Metastatic Lung Carcinoma in the Adrenal Gland (tissue), 1 donor: ENCODE data around the genes HNRNPAB and HNRNPH1.

DNA sequence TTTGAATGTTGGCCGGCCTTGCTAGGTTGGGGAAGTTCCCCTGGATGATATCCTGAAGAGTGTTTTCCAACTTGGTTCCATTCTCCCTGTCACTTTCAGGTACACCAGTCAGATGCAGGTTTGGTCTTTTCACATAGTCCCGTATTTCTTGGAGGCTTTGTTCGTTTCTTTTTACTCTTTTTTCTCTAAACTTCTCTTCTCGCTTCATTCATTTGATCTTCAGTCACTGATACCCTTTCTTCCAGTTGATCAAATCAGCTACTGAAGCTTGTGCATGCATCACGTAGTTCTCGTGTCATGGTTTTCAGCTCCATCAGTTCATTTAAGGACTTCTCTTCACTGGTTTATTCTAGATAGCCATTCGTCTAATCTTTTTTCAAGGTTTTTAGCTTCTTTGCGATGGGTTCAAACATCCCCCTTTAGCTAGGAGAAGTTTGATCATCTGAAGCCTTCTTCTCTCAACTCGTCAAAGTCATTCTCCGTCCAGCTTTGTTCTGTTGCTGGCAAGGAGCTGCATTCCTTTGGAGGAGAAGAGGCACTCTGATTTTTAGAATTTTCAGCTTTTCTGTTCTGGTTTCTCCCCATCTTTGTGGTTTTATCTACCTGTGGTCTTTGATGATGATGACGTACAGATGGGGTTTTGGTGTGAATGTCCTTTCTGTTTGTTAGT is 38.3 kb downstream of the B4GALT7 start:
- PRO-cap, result no peak

DNA sequence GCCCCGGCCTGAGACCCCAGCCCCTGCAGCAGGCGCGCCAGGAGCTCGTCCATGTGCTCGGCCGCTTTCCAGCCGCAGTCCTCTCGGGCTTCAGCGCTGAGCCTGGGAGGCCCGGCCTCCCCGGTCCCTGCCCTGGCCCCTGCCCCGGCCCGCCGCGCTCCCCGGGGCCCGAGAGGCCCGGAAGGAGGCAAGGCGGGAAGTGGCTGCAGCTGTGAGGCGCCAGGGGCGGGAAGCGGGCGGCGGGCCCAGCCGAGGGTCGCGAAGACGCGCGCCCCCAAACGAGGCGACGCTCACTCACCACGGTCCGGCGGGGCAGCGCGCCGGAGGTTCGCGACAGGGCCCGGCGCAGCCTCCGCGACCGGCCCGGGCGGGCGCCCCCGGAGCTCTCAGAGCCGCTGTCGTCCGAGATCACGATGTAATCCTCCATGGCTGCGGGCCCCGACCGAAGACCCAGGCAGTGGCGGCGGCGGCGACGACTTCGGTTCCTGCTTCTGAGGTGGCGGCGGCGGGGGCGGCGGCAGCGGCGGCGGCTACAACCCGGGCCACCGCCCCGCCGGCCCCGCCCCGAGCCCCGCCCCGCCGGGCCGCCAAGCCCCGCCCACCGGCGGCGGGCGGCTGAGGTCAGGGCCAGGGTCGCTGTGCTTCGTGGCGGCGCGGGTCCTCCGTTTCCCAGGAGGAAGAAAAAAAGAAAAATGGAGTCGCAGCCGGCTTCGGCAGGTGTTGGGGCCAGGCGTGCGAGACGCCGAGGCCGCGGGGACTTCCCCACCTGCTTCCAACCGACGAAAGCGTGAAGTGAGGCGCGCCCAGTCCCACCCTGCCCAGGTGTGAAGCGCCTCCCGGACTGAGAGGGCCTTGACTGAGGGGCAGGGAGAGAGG is 72.0 kb downstream of the B4GALT7 start:
- PRO-cap, result bidirectional peak, plus-strand start at position 590 of the sequence, minus-strand start at position 450 of the sequence

- PRO-cap, result no peak
Measured at GRCh38 chr5:177689034-177689428, 89.1 kb downstream of the B4GALT7 start.

DNA sequence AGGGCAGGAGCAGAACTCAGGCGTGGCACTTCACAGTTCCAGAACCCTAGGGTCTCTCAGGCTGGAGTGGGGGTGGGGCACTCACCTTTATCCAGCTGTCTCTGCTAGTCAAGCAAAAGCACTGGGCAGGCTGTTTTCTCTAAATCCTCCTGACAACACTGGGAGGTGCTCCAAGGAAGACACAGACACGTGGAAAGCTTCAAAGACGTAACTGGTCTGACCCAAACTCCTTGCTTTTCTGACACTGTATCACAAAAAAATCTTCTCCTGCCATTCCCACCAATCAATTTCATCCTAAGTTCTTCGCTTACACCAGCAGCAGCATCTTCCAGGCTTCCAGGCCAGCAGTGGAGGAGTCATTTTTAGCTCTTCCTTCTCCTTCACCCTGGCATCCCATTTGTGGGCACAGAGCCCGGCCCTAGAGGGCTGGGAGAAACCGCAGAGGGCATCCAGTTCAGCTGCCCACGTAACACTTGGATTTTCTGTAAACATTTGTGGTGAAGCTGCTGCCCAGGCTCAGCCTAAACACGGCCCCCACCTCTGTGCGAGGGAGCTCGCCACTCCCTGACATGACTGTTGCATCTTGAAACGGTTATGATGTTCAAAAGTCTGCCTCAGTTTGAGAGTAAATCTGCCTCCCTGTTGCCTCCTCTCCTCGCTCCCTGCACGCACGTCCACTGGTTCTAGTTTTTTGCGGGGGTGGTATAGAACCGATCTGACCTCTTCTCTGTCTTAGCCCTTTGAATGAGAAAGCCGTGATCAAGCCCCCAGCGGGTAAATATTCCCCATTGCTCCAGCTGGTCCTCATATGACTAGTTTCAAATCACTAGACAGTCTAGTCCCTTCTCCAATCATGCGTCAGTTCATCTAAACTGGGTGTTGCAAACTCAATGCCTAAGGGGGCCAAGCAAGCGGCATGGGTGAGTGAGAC is 35.1 kb upstream of the N4BP3 start:
- PRO-cap, result no peak

DNA sequence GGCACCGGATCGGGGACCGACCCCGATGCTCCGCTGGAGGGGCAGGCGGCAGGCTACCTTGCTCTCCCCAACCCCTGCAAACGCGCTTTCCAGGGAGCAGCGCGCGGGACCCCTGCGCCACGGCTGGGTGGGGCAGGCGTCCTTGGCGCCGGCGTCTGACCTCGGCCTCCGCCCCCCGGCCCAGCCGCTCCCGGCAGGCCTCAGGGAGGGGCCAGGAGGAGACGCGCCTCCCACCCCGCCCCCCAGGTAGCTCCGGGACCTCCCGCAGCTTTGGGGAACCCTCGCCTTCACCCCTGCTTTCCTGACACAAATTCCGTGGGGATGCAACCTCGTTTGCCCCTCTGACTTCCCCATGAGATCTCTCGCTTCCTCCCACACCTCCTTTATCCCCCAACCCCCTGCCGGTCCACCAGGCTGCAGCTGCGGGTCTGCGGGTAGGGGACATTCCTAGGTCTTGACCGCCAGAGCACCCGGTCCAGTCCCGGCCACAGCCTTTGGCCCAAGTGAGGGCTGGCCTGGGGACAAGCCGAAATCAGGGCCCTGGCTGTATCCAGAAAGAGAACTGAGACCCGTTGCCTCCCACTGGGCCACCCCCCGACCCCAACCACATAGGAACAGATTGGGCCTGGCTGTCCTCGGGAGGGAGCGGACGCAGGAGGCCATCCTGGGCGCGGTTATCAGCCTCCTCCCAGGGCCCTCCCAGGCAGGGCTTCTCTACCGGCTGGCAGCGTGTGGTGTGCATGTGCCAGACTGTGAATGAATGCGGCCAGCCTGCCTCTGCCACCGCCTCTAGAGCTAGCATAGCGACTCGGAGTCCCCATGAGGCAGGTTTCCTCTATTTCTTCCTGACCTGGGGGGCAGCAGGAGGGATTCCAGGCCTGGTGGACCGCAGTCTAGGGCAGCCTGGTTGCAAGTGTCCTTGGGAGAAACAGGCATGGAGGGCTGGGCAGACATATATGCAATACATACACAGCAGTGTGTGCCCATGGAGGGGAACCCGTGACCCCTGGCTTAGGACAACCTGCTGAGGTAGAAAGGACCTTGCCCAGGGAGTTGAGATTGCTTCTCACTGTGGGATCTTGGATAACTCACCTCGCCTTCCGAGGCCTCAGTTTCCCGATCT is 998 bp downstream of the N4BP3 start:
- PRO-cap, result unidirectional peak, minus-strand start at position 157 of the sequence; unidirectional peak, minus-strand start at position 762 of the sequence

DNA sequence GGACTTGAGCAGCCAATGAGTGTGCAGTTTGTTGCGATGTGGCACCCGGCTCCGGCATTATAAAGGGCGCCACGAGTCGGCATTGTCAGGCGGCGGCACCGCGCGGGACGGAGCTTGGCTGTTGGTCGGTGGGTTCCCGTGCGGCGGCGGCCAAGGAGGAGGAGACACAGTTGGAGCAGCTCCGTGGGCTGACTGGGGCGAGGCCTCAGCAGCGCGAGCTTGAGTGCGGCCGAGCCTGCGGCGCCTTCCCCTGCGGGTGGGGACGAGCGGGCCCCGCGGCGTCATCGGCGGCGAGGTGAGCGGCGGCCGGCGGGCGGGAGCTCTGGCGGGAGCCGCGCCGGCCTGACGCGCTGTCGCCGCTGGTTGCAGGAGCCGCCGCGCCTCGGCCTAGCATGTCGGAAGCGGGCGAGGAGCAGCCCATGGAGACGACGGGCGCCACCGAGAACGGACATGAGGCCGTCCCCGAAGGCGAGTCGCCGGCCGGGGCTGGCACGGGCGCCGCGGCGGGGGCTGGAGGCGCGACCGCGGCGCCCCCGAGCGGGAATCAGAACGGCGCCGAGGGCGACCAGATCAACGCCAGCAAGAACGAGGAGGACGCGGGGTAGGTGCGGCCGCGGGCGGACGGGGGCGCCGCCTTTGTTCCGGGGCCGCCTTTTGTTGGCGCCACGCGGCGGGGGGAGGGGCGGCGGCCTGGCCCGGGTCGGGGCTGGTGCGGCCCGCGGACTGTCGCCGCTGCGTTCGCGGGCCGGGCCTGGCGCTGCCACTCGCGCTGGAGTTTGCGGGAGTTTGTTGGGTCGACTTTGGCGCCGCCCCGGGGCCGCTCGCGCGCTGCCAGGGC is at the start of gene HNRNPAB:
HNRNPAB (plus strand) TSS at position 88 of the 838 bp plus-strand sequence.
- PRO-cap, result bidirectional peak, plus-strand start at position 88 of the sequence, minus-strand start outside the sequence; unidirectional peak, plus-strand start at position 298 of the sequence

DNA sequence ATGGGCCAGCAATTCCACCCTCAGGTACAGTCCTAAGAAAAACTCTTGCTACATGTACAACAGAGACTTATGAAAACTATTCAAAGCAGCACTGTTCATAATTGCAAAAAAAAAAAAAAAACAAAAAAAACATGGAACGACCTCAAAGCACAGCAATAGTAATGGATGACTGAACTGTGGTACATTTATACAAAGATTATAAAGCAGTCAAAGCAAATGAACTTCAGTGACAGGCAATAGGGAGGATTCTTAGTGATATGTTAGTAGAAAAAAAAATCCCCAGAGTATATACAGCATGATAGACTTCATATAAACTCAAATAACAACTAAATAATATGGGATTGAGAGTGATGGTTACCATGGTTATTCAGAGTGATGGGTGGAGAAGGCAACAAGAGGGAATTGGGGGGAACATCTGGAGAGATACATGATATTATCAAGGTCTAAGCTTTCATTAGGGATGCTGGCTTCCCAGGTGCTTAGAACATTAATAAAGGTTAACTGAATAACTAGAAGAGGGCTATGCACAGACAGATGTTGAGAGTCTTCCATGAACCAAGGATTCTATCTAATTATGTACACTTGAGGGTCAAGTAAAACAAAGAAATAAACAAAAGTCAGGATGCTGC is 11.9 kb downstream of the PHYKPL start:
- PRO-cap, result no peak

GRCh38 chr5:178226452-178227104 is 6.0 kb downstream of the PHYKPL start:
- PRO-cap, result no peak

- PRO-cap, result no peak
Measured at GRCh38 chr5:178467582-178468393, 122.4 kb downstream of the COL23A1 start.

DNA sequence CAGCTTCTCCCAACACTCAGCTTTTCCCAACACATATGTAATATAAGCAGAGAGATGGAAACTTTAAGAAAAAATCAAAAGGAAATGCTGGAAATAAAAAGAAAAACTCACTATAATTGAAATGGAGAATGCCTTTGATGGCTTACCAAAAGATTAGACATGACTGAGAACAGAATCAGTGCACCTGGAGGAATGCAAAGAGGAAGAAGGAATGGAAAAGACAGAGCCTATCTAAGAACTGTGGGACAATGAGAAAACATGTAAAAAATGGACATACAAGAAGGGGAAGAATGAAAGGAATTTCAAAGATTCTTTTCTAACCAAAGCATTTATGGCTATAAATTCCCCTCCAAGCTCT is 47.4 kb upstream of the CLK4 start:
- PRO-cap, result no peak

DNA sequence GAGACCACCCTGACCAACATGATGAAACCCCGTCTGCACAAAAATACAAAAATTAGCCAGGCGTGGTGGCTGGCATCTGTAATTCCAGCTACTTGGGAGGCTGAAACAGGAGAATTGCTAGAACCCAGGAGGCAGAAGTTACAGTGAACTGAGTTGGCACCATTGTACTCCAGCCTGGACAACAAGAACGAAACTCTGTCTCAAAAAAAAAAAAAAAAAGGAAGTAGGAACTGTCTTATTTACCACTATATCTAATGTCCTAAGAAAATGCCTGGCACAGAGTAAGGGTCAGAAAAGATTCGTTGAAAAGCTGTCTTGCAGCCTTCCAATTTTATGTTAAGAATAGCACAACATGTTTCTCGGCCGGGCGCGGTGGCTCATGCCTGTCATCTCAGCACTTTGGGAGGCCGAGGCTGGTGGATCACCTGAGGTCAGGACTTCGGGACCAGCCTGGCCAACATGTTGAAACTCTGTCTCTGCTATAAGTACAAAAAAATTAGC is 55.7 kb upstream of the ZNF354B start:
- PRO-cap, result no peak

- PRO-cap, result no peak
Measured at GRCh38 chr5:178885711-178886869, 9.6 kb upstream of the ZFP2 start.

DNA sequence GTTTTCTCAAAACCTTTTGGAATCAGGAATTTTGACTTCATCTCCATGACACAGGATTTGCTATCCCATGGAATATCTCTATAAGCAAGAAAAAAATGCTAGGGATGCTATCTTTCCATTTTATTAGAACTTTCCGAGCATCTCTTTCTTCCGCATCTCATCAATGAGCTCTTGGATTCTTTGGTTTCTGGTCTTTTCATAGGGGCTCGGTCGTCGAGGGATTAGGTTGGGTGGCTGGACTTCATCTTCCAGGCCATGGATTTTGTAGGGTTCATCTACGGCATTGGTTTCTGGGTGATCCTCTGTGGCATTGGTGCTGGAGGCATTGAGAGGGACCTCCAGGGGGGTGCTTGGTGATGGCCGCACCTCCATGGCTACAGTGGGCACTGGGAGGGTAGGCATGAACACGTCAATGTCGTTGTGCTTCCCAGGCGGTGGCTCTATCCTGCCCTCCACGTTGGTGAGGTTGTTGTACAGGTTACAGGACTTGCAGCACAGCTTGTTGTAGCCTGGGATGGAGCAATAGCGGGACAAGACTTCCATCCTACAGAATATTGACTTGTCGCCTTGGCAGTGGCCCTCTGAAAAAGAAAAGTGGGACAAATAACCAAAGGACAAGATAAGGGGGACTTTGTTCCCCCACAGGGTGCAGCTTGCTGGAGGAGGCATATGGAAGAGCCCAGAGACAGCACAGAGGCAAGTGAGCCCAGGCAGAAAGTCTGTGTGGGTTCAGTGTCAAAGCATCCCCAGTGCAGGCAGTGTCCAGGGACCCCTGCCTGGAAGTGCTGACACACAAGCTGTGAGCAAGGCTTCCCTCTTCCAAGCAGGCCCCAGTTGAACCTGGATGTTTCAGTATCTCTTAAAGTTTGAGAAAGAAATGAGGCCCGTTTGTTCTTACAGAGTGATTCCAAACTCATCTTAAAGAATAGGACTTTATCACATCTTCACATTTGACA is 53.8 kb downstream of the ZNF354C start:
- PRO-cap, result no peak

DNA sequence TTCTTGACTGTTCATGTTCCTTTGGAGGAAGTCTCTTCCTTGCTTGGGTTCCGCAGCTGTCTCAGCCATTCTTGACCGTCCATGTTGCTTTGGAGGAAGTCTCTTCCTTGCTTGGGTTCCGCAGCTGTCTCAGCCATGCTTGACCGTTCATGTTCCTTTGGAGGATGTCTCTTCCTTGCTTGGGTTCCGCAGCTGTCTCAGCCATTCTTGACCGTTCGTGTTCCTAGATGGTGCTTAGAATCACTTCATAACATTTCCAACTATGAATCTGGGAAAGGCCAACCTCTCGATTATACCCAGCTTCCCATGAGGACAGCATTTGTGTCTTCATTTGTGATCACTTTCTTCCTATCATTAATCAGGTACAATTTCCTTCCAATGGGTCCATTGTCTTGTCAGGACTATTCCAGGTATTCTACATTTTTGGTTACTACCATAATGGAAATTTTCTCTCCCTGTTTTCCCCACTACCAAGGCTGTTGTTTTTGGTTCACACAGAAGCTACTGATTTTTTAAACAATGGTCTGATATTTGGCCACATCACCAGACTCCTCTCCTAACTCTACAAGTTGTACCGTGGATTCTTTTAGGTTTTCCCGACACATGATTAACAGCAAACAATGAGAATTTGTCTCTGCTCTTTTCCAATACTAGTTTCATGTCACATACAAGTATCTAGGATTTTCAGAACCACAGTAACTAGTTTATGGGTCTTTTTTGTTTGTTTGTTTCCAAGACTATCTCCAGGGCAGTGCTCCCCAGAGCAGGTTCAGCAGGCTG is 115.1 kb downstream of the ZNF354C start:
- PRO-cap, result no peak

DNA sequence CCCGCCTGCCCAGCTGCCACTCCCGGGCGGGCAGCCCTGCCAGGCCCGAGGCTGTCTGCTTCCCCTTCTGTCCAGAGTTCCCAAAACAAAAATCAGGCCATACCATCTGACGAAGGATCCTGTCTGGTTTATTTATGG is 57.1 kb downstream of the ADAMTS2 start:
- PRO-cap, result no peak

- PRO-cap, result no peak
Measured at GRCh38 chr5:179300712-179301375, 44.4 kb downstream of the ADAMTS2 start.

- PRO-cap, result no peak
Measured at GRCh38 chr5:179379256-179379524, 33.9 kb upstream of the ADAMTS2 start.

DNA sequence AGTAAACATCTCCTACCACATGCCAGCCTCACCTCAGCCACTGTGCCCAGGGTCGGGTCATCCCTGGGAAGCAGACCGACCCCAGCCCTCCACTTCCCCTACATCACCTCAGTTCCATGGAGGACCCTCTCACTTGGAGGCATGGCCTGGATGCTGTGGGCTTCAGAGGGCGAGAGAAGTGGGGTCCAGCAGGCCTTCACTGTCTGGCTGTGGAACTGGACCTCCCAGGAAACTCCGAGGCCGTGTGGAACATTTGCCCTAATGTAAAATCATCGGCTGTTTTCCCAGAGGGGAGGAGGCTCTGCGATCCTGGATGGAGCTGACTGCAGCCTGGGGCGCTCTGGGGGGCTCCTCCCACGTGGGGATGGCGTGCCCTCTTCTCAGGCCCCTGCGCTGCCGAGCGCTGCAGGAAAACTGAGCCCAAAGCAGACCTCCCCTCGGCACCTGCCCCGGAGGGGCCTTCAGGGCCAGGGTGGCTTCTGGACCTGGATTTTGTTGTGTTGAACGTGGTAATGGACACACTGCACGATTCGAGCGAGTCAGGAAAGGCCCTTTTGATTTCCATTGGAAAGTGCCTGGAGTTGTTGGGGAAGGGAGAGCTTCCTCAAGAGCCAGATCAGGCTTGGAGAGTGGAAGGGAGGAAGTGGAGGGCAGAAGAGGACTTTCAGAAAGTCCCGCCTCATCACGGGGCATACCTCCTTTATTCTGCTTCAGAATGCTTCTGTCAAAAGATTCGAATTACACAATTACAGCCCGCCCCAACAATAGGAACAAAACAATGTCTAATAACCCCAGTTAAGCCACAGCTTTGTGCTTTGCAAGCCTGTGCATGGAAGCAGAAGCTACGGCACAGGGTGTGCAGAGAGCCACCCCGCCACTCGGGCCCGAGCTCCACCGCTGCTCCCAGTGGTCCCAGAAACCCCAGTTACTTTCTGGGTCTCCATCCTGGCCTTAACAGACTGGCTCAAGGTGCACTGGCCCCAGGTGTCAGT is 23.8 kb downstream of the HNRNPH1 start:
- PRO-cap, result no peak

DNA sequence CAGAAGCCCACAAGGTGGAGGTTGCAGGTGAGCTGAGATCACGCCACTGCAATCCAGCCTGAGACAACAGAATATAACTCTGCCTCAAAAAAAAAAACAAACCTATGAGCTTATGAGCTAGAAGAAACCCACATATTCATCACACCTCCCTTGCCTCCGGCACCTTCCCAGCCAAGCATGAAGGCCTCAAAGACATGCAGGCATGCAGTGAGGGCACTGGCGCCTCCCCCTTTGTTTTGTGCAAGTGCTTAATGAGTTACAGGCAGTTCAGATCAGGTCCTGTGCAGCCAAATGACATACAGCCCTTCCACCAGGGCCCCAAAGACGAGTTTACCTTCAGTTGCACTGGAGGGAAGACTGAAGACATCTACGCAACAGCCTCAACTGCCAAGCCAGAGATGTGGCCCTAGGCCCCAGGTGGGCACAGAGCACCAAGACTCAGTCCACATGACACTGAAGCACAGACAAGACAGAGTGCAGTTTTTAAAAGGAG is 9.7 kb downstream of the HNRNPH1 start:
- PRO-cap, result no peak

GRCh38 chr5:179623541-179624091 is at the start of gene HNRNPH1:
Gene HNRNPH1, minus strand, starts transcription at chr5:179623671.
- PRO-cap, result bidirectional peak, plus-strand start at chr5:179623983, minus-strand start at chr5:179623669